Hematopoietic multipotent progenitor cell (in vitro differentiated cells): ENCODE data around the genes RARG, AAAS, SP7 and HOXC5.

GRCh38 chr12:53191109-53191504, 10.4 kb upstream of the CSAD start:
- CAGE, long polyA plus RNA = no peak

GRCh38 chr12:53231722-53232840, at the start of gene RARG:
Gene RARG (minus strand): TSS chr12:53232209.
- CAGE, long polyA plus RNA = start-site peak on the minus strand at chr12:53232188-53232244, 24 reads

- CAGE, long polyA plus RNA = no peak
Measured at GRCh38 chr12:53235918-53236352, 3.9 kb upstream of the RARG start.

GRCh38 chr12:53320787-53321837, at the start of gene AAAS:
Gene AAAS (minus strand): TSS chr12:53321610.
- CAGE, long polyA plus RNA = start-site peak on the minus strand at chr12:53321249-53321314, 191 reads; start-site peak on the minus strand at chr12:53321558-53321595, 164 reads

- CAGE, long polyA plus RNA = no peak
Measured at GRCh38 chr12:53336301-53336581, at the start of gene SP7. Gene SP7 (minus strand): TSS chr12:53336354.

GRCh38 chr12:53353065-53353333, 16.8 kb upstream of the SP7 start:
- CAGE, long polyA plus RNA = no peak

- CAGE, long polyA plus RNA = no peak
Measured at GRCh38 chr12:53381897-53382604, 2.1 kb downstream of the SP1 start.

- CAGE, long polyA plus RNA = no peak
Measured at GRCh38 chr12:53382605-53383420, 2.8 kb downstream of the SP1 start.

DNA sequence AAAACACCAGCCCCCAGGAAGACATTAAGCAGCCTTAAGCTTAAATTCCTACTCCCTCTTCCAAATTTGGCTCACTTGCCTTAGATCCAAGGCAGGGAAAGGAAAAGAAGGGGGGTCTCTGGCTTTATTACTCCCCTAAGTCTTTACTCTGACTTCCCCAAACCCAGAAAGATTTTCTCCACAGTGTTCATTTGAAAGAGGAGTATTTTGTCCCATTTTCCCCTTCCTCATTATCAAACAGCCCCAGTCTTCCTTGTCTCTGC, 8.4 kb upstream of the AMHR2 start:
- CAGE, long polyA plus RNA = no peak

DNA sequence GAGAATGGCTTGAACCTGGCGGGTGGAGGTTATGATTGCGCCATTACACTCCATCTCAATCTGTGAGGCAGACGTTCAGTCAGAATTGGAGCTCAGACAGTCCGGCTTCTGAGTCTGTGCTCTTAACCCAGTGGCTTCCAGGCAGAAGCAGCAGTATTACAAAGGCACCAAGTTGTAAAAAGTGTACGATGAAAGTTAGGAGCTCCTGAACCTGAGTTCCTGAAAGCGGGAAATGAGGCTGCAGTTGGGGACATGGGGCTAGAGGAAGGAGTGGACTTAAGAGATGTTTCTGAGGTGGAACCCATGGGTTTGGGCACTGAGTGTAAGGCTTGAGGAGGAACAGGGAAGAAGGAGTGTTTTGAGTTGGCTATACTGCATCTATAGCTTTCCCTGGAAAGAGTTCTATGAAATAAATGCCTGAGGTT, 4.3 kb upstream of the PCBP2 start:
- CAGE, long polyA plus RNA = no peak

DNA sequence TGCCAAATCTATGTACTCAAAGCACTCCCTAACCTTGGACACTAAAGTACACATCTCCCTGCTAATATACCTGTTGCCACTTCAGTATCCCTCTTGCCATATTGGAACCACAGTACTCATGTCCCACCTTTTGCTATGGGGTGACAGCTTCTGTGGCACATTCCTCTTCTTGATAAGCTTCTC, 16.1 kb downstream of the MAP3K12 start:
- CAGE, long polyA plus RNA = no peak

- CAGE, long polyA plus RNA = no peak
Measured at GRCh38 chr12:53755576-53755912, 28.3 kb upstream of the CALCOCO1 start.

DNA sequence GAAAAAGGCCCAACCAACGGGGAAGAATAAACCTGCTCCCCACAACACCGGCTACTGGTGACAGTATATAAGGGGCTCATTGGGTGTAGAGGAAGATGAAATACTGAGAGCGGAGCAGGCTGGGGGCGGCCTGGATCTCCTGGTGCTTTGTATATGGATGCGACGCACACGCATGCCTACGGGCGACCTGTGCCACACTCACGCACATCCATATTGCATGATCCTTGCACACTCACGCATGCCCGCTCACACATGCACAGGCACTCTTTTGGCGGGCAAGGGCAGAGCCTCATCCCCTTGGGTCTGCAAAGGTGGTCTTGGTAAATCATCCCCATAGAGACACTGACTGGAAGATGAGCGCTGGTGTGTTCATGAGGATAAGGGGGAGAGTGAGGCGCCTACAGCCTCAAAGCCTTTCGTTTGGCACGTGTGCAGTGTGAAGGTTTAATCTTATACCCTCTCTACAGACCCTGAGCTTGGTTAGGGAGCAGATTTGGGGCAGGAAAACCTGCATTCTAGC, 2.2 kb downstream of the HOXC10 start:
- CAGE, long polyA plus RNA = no peak

DNA sequence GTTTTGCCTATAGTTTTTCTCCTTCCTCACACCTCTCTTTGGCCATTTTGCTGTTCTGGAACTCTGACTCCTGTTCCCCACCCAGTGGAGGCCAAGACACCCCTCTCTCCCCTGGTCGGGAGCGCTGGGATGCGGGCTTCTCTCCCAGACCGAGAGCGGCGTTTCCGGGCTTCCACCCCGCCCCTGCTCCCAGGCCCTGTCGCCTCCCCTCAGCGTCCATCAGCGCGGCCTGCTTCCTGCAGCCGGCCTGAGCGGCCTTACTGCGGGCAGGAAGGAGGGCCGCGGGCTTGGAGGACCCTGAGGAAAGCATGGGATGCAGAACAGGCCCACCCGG, 4.0 kb upstream of the HOXC8 start:
- CAGE, long polyA plus RNA = no peak

- CAGE, long polyA plus RNA = no peak
Measured at GRCh38 chr12:54014388-54015116, 5.8 kb downstream of the HOXC8 start.

GRCh38 chr12:54016431-54017588, 8.0 kb downstream of the HOXC8 start:
- CAGE, long polyA plus RNA = no peak

DNA sequence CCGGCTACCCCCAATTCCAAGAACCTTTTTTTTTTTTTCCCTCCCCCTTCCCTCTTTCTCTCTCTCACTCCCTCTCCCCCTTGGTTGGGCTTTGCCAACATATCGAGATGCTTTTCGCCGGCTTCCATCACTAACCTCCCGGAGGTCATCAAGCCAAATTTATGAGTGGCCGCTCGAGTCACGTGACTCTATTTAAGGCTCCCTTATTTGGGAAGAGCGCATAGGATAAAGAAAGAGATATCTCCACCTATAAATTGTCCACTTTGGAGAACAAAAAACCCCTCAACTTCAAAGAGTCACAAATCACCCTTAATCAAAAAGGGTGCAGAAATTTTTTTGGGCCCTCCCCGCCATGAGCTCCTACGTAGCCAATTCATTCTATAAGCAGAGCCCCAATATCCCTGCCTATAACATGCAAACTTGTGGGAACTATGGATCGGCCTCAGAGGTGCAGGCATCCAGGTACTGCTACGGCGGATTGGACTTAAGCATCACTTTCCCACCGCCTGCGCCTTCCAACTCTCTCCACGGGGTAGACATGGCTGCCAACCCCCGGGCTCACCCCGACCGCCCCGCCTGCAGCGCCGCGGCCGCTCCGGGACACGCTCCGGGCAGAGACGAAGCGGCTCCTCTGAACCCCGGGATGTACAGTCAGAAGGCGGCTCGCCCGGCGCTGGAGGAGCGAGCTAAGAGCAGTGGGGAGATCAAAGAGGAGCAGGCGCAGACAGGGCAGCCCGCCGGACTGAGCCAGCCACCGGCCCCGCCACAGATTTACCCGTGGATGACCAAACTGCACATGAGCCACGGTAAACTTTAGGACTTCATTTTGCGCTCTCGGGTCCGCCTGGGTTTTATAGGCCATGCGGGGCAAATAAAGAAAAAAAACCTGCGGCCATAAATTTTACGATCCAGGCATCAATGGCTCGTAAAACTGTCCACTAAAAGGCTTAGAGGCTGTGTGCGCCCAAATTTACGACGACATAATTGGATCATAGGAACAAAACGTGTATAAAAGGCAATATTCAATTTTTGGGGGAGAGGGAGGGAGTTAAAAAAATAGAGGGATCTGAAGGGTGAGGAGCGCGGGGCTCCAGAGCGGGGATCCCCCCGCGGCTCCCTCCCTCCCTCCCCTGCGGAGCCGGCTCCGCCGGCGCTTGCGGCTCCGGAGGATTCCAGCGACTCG, at the start of gene HOXC5:
Gene HOXC5, plus strand, starts transcription at position 280 of the 1,183 bp plus-strand sequence.
- CAGE, long polyA plus RNA = no peak

GRCh38 chr12:54082476-54082913, 28.9 kb downstream of the HOXC4 start:
- CAGE, long polyA plus RNA = no peak

DNA sequence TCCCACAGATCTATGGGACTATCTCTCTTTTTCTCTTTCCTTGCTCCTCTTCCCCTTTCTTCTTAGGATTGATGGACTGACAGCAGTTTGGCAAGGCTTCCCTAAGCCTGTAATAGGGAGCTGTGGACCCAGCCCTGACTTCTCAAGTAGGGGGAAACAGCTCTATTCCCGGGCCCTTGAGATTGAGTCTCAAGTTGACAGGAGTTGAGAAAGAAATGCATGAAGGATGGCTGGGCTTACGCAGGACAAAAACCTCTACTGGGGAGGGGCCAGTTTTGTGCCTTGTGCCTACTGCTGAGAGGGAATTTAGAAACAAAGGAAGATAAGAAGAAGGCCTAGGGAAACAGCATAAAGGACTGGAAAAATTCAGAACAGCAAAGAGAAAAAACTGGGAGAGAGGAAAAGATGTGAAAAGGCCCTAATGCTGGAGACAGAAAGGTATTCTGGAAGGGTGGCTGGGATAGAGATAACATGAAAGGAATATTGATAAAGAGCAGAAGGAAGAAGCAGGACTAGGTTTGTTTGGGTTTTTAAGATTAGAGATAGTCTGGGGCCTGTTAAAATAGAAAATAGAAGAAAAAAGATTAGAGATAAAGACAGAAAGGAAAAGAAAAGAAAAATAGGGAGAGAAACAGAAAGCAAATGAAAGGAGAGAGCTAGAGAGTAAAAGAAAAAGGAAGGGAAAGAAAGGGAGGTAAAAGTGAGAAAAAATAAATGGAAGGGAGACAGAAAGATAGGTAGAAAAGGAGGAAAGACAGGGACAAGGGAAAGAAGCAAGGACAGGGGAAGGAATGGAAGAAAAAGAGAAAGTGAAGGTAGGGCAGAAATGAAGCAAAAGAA, 60.1 kb downstream of the SMUG1 start:
- CAGE, long polyA plus RNA = no peak

GRCh38 chr12:54173027-54173788, 15.6 kb downstream of the SMUG1 start:
- CAGE, long polyA plus RNA = no peak